ENCODE results near the genes PCSK1 and CHD1.

DNA sequence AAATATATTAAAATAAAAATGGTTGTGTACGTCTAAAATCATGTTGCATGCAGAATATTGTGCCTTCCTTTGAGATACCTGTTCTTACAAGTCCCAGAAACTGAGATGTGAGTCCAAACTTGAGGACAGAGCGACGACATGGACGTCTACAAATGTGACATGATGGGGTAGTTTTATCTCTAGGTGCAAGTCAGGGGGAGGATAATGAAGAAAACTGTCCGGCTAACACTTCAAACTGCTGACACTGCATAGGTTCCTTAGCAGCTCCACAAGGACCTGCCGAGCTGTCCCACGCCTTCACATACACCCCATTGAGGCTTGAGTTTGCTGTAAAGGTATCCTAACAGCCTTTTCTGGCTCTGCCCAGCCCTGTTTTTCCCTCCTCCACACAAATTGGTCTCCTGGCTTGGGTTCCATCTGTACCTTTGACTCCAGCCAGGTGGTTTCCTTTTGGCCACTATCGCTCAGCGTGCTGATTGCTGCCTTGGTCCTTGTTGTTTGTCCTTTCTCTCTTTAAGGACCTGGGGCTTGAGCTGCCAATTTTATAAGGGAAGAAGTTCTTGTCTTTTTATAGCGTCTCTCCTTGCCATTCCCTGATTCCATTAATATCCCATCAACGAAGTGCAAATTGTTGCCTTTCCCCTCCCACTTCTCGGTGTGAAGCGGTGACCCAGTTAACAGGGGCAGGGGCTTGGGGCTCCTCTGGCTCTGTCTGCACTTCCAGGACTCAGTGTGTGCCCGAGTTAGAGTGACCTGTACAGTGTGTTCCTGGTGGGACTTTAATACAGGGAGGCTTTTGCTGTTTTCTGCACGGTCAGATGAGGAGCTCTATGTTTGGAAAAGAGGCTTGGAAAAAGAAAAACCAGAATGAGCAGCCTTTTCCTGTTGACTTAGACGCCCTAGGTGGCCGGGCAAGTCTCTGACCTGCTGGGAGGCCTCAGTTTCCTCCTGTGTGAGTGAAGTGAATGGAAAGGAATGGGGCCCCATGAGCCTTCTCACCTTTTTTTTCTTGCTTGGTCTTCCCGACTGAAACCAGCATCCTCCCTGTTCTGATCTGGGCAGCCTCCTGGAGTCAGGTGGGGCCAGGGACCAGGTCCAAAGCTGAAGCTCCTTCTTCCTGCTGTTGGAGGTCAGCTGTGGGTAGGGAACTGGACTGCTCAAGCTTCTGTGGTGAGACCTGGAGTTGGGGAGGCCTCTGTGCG lies 100.2 kb downstream of the PCSK1 start:
- PRO-cap = no peak
- RAMPAGE, long total RNA, 4 experiments = no peak in any of the 4 experiments

DNA sequence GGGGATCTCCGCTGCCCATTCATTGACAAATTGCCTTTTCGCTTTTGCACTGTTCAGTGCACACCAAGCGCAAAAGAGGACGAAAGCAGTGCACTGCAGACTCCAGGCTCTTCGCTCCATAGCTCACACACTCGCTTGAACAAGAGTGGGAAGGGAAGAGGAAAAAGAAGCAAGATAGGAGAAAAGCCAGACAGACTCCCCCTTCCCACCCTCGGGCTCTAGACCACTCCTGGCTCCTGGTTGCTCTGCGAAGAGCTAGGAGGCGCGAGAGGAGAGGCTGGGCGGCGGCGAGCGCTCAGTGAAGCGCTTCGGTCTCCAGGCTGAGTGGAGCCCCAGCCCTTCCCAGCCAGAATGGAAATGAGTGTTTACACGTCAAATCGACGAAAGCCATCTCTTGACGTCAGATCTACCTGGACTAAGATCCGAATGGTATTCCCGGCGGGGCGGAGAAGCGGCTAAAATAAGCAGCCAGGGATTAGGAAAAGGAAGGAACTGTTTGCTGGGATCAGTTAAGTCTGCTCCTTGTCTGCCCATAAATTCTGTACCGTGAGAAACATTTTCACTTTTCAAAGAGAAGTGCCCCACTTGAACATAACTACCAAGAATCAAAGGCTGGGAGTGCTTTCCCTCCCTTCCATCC lies at the start of gene PCSK1:
TSS of gene PCSK1 (minus strand) at position 326 of the 640 bp plus-strand sequence.
- PRO-cap = no peak
- RAMPAGE, long total RNA, 4 experiments = start-site peak on the minus strand in 2 of 4 experiments, centred at positions 322 to 326 of the sequence, 6 reads per replicate

DNA sequence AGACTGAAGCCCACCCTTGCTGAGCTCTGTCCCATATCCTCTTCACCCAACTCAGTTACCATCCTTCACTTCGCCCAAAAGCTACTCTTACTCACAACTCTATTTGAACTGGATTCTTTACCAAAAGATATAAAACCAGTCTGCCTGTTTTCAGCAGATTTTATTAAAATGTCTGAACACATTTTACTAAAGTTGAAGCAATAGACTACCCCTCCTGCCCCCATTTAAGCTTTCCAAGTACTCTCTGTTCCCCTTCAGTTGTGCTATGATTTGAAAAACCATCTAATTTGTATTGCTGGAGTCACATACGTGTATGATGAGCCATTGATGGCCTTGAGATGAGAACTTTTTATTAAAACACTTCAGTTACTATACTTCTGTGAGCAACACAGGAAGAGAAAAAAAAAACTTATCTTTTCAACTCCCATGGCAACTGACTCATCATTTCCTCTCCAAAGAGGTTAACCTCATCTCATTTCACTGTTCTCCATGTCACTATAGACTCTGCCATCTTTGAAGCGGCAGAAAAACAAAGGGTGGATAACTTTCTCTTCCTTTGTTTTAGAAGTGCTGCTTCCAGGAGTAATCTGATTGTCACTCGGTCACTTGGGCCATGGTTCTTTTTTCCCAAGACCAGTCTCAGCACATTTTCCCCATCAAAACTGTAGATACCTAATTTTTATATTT lies 104.3 kb upstream of the PCSK1 start:
- PRO-cap = no peak
- RAMPAGE, long total RNA, 4 experiments = no peak in any of the 4 experiments

GRCh38 chr5:96686246-96686884 lies 24.2 kb downstream of the CAST start:
- PRO-cap = no peak
- RAMPAGE, long total RNA, 4 experiments = no peak in any of the 4 experiments

GRCh38 chr5:96706052-96707135 lies 44.2 kb downstream of the CAST start:
- PRO-cap = no peak
- RAMPAGE, long total RNA, 4 experiments = no peak in any of the 4 experiments

GRCh38 chr5:96709071-96709800 lies 47.1 kb downstream of the CAST start:
- PRO-cap = no peak
- RAMPAGE, long total RNA, 4 experiments = no peak in any of the 4 experiments

GRCh38 chr5:96741230-96741716 lies 66.5 kb downstream of the ERAP1 start:
- PRO-cap = no peak
- RAMPAGE, long total RNA, 4 experiments = no peak in any of the 4 experiments

- PRO-cap = no peak
- RAMPAGE, long total RNA, 4 experiments = no peak in any of the 4 experiments
Measured at GRCh38 chr5:96921456-96922021, 14.3 kb upstream of the LNPEP start.

DNA sequence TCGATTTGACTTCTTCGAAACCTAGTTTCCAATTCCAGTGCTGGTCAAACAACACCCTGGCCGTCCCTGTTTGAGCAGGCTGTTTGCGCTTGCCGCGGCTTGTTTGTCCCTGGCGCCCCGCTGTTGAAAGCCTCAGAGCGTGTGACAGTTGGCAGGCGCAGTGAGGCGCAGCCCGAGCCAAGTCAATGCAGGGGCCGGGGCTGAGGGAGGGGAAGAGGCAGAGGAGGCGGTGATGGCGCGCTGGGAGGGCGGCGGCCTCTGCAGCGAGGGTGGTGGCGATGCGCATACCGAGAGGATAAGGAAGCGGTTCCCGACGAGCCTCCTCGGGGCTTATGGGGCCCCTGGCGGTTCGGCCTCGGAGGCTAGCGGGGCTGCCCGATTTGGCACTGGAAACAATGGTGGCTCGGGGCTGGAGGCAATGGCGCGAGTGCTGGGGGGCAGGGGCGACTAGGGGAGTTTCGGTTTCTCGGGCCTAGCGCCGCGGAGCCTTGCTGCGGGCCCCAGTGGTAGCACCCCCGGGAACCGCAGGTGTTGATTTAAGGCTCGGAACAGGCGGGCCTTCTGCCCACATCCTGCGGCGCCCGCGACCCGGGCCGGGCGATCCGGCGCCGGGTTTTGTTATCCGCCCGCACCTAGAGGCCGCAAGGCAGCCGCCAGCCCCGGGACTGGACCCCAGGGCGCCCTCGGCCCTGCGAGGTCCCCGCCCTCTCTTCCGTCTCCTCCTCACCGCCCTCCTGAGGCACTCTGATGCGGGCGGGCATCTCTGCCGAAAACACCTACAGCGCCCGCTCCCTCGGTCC lies 1.0 kb upstream of the LNPEP start:
- PRO-cap = bidirectional peak, plus-strand start at position 220 of the sequence, minus-strand start at position 187 of the sequence; bidirectional peak, plus-strand start at position 621 of the sequence, minus-strand start at position 595 of the sequence; bidirectional peak, plus-strand start at position 747 of the sequence, minus-strand start at position 693 of the sequence
- RAMPAGE, long total RNA, 4 experiments = start-site peak on the plus strand in 4 of 4 experiments, centred at positions 706 to 748 of the sequence, 37 to 148 reads per replicate; start-site peak on the minus strand in 1 of 4 experiments, centred at positions 436 to 529 of the sequence, 5 to 10 reads per replicate

DNA sequence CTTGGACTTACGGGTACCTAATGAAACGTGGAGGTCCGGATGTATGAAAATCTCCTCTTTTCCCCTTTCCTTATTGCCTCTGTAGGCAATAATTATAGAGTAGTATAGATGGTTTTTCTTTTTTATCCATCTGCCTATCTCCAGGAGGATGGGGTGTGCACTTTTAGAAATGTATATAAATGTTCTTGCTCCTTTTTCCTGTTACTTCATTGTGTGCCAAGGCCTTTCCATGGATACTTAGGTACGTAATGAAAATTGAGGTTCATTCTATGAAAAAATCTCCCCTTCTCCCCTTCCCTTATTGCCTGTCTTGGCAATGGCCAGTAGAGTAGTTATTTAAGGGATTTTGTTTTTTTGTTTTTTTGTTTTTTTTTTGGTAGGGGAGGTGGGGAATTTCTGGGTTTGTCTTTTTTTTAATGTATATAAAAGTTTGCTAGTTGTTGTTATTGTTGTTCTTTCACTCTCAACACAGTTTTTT lies 98.2 kb downstream of the LNPEP start:
- PRO-cap = no peak
- RAMPAGE, long total RNA, 4 experiments = no peak in any of the 4 experiments

- PRO-cap = no peak
- RAMPAGE, long total RNA, 4 experiments = no peak in any of the 4 experiments
Measured at GRCh38 chr5:97178678-97179259, 4.3 kb downstream of the RIOK2 start.

DNA sequence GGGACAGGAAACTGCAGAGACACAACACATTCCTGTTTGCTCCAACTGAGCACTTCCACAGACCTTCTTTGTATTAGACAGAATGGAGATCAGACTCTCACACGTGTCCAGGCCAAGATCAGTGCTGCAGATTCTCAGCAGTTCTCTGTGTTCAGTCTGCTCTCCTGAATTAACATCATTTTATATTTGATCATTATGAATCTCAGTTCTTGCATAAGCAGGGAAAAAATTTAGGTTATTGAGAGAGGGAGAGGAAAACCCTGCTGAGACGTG lies 471.8 kb upstream of the RGMB start:
- PRO-cap = no peak
- RAMPAGE, long total RNA, 4 experiments = no peak in any of the 4 experiments

DNA sequence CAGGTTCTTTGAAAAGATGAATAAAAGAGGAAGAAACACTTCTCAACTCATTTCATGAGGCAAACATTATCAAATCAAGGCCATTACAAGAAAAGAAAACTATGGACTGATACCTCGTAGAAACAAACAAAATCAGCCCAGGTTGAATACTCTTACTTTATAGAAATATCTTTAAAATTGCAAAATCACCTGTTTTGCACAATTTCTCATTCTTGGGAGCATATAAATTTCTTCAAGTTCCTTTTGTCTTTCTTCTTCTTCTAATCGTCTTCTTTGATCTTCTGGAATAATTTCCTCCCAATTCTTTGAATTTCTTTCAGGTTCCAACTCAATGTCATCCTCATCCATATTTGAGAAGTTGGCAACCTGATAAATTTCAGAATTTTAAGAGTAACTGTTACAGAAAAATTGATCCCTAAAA lies 49.4 kb downstream of the CHD1 start:
- PRO-cap = no peak
- RAMPAGE, long total RNA, 4 experiments = no peak in any of the 4 experiments

DNA sequence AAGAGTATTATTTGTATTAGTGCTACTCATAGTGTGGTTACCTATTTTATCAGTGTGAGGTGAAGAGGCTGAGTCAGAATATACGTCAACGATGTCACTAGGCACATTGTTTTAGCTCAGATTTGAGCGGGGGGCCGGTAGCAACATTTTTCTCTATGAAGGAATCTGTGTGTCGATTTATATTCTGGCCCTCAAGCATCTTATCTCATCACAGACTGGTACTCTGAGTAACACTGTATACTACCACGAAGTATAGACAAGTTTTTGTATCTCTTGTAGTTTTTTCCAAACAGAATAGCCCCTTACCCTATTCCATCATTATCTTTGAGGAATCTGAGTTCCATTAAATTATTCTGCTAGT lies 24.7 kb downstream of the CHD1 start:
- PRO-cap = no peak
- RAMPAGE, long total RNA, 4 experiments = no peak in any of the 4 experiments

GRCh38 chr5:98928822-98929326 lies at the start of gene CHD1:
Gene CHD1 (minus strand): TSS chr5:98929007.
- PRO-cap = bidirectional peak, plus-strand start at chr5:98929188, minus-strand start at chr5:98928932
- RAMPAGE, long total RNA, 4 experiments = start-site peak on the plus strand in 3 of 4 experiments, at chr5:98929171-98929206 at its widest, 22 to 41 reads per replicate

DNA sequence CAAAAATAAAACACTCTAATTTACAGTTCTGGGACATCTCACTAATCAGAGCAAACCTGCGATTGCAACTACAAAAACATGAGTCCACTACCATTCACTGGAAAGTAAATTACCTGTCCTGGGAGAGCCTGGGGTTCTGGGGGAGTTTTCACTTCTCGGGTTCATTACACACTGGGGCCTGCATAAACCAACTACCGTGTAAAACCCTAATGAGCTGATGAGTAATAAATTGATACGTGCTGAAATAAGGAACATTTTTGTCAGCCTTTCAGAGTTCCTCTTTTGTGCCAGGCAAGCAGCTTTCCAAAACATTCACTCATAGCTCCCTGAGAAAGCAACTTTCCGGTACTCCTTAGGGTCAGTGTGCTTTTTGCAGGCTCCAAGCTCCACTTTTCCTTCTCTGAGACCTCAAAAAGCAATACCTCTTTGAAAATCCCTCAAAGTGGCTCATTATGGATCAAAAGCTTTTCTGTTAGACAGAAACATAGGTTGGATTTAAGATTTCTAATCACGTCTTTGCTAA lies 75.0 kb downstream of the ST8SIA4 start:
- PRO-cap = no peak
- RAMPAGE, long total RNA, 4 experiments = no peak in any of the 4 experiments

GRCh38 chr5:100841639-100842013 lies 61.5 kb downstream of the ST8SIA4 start:
- PRO-cap = no peak
- RAMPAGE, long total RNA, 4 experiments = no peak in any of the 4 experiments

- PRO-cap = no peak
- RAMPAGE, long total RNA, 4 experiments = no peak in any of the 4 experiments
Measured at GRCh38 chr5:101995644-101995992, 300.5 kb downstream of the SLCO4C1 start.

- PRO-cap = no peak
- RAMPAGE, long total RNA, 4 experiments = no peak in any of the 4 experiments
Measured at GRCh38 chr5:102758925-102759324, 3.8 kb downstream of the PAM start.

GRCh38 chr5:102865112-102865545 lies 110.0 kb downstream of the PAM start:
- PRO-cap = no peak
- RAMPAGE, long total RNA, 4 experiments = no peak in any of the 4 experiments